Measurements from ENCODE around the gene OR2A42.

DNA sequence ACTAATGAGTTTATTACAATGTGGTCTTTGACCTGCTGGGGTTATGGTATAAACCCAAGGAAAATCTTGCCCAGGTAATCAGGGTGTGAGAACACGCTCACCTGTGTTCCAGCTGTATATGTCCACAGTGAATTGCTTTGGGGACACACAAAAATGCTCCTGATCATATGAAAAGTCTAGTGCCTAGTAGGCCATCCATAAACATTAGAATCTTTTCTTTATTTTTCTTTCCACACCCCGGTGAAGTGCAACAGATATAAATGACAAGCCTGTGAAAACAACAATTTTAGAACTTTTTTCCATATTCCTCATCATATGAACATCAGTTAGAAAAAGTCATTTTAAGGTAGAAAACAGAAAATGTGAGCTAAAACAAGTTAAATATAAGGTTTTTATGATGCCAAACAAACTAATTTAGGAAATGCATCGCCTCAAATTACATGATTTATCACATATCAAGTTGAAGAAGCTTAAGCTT is at the start of gene OR2A42:
TSS of gene OR2A42 (minus strand) at position 131 of the 478 bp plus-strand sequence.
- PRO-cap: no peak

- PRO-cap: no peak
Measured at GRCh38 chr7:144842089-144843057, 6.5 kb upstream of the TPK1 start.

GRCh38 chr7:148699064-148699153 is 206 bp downstream of the CUL1 start:
- PRO-cap: no peak

GRCh38 chr7:149026820-149027415 is 1.4 kb downstream of the PDIA4 start:
- PRO-cap: no peak

- PRO-cap: no peak
Measured at GRCh38 chr7:149178962-149180387, 15.9 kb upstream of the ZNF282 start.

DNA sequence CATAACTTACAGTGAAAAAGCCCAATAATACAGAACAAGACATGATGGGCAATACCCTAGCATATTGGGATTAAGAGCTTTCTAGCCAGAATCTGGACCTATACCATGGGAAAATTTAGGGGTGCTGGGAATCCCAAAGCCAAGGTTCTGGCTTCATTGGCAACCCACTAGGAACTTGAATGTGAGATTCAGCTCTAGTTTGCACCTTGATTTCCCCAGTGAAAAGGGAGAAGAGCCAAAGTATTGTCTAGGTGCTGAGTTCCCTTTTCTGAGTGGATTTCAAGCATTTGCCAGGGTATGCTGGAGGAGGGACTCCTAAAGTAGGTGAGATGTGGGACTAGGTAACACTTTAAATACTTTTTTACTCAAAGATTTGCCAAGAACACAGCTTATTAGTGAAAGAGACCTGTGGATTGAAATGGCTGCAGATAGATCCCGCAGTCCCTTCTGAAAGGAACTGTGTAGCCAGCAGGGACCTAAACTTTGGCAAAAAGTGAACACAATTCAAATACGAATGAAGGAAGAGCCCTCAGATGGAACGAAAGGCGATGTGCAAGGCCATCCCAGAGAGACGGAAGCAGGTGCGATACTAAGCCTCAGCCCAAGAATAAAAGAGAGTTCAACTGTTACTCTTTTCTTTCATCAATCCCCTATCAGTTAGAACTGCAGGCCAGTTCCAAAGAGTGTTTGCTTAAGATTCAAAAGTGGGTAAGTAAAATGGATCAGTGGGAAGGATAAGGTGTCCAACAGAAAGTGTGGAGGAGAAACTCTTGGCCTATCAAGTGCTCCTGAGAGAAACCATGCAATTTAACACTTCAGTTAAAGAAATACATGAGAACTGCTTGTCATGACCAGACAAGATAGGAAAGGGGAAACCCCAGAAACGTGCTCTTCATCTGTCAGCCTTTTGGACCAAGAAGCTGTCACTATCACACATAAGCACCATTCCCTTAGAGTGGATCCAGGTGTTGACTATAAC is 13.3 kb upstream of the ZNF282 start:
- PRO-cap: no peak

DNA sequence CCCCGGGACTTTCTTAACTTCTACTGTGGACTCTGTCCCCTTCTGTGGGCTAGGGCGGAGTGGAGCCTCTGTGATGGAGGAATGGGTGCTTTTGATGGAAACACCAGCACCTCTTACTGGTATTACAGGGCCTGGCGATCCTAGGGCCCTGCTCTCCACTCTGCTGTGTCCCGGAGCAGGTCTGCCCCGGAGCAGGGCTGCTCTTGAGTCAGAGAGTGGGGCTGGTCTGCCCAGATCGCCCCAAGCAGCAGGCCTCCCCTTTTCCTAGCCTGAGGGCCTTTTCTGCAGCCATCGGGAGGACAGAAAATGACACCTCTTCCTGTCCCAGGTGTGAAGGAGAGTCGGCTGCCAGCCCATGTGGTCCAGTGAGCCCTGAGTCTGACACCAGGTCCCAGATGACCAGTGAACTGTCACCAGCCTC is 1.4 kb downstream of the ZNF282 start:
- PRO-cap: no peak

DNA sequence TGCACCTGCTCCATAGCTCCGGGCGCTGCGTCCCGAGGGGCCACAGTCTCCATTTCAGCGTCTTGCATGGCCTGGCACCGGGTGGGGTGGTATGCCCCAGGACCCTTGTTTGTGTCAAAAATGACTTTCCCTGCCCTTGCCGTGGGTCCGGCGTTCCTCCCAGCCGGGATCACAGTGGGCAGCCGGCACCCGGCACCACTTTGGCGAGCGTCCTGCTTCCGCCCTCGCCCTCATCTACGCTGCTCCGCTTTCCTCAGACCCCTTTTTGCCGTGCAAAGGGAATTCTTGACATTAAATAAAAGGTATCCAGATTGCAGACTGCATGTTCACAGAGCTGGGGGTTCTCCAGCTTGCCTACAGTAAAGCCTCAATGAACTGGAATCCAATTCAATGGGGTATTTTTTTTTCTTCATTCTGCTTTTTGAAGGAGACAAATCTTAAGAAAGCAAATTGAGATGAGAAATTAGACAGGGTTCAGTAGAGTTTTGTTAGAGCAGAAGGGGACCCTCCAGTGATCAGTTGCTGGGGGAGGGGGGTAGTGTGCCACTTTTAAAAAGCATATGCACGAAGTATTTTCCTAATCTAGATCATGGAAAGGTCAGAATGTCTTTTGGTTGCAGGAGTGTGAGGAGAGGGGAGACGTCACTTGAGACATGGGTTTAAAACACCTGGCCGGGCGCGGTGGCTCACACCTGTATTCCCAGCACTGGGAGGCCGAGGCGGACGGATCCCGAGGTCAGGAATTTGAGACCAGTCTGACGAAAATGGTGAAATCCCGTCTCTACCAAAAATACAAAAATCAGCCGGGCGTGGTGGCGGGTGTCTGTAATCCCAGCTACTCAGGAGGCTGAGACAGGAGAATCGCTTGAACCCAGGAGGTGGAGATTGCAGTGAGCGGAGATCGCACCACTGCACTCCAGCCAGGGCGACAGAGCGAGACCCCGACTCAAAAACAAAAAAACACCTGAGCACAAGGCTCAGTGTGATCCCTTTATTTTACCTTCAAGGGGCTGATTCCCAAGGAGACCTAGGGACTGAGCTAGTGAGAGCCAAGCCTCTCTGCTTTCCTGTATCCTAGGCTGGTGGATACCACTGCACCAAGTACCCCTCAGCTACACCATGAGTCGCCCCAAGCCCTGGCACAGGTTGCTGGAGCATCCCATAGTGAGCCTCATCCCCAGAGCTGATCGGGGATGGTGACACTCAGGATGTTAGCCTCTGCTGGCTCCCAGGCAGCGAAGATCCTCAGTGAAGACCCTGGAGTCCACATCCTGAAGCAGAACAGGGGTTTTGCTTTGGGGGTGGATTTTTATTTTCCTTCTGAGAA is 13.1 kb upstream of the ZNF212 start:
- PRO-cap: no peak

DNA sequence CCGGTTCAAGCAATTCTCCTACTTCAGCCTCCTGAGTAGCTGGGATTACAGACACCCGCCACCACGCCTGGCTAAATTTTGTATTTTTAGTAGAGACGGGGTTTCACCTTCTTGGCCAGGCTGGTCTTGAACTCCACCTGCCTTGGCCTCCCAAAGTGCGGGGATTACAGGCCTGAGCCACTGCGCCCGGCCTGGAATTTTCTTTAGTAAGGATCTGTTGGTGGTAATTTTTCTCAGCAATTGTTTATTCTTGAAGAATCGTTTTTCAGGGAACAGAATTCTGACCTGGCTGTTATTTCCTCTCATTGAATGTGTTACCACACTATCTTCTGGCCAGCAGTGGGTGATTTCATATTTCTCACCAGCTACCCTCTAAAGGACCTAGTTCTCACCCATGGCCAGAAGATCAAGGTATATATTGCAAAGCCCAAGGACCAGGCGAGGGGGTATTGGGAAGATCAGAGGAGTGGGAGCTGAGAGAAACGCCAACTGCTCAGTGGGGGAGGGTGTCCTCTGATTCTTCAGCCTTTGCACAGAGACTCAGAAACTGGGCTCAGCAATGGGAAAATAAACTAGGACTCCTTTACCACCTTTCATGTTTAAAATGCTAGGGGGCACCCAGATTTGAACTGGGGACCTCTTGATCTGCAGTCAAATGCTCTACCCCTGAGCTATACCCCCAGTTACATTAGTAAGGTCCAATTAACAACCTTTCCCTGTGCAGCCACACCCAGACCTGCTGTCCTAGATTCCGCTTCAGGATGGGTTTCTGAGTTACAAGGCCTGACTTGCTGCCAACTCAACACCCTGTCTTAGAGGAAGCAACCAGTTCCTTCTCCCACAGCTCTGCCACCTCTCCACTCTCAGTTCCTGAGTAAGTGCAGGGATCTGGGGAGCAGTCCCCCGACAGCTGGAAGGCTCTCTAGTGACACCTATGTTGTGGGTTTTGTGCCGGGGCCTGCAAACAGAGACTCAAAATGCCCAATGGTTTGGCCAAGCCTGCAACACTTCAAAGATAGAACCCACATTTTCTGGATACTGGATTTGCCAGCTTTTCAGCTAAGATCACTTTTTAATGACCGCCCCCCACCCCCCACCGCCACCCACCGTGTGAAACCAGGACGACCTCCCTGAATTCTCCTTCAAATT is 93.4 kb downstream of the ZNF783 start:
- PRO-cap: no peak

DNA sequence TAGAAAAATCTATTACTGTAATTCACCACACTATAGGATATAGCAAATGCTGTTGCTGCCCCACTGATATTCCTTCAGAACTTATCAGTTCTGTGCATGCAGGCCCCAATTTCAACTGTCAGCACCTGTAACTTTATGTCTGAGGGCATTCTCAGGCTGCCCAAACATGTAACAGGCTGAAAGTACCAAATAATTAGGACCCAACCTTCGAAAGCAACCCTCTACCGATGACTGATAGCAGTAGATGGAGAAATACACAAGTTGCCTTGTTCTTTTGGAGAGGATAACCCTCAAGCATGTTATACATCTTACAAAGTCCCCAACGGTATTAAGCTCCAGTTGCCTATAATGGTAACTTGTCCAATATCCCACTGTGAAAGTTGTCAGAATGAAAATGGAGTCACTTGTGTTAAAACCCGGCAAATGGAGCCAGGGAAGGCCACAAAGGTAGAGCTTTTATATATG is 66.8 kb upstream of the ZNF746 start:
- PRO-cap: no peak

- PRO-cap: no peak
Measured at GRCh38 chr7:149588198-149589281, 90.9 kb upstream of the ZNF746 start.

DNA sequence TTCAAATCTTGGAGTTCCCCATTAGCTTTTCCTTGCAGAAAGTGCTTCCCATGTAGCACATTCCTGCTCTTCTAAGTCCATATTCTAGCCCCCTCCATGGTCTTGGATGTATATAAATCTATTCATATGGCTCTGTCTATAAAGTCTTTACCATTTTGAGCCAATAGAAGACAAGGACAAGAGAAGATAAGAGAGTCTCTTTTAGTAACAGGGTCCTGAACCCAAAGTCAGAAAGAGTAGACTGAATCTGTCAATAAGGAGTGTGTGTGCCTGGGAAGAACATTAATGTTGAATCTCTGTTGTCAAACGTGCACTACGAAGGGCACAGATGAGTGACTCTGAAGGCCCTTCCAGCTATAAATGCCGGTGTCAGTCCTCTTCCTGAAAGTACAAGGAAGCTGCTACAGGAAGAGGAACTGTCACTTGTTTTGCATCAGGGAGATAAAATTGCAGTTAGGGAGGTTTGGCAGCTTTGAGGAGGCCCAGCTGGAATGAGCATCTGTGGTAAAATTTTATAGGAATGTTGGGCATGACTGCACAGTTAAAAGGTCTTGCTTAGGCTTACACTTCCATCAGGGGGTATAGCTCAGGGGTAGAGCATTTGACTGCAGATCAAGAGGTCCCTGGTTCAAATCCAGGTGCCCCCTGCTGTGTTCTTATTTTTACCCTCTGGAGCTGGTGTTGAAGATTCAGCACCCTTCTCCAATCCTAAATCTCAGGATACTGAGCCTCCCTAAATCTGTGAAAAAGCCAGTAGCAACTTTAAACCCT is 7.5 kb upstream of the KRBA1 start:
- PRO-cap: no peak

GRCh38 chr7:149719779-149720198 is 5.0 kb downstream of the KRBA1 start:
- PRO-cap: no peak

GRCh38 chr7:149720432-149721200 is 5.9 kb downstream of the KRBA1 start:
- PRO-cap: no peak

DNA sequence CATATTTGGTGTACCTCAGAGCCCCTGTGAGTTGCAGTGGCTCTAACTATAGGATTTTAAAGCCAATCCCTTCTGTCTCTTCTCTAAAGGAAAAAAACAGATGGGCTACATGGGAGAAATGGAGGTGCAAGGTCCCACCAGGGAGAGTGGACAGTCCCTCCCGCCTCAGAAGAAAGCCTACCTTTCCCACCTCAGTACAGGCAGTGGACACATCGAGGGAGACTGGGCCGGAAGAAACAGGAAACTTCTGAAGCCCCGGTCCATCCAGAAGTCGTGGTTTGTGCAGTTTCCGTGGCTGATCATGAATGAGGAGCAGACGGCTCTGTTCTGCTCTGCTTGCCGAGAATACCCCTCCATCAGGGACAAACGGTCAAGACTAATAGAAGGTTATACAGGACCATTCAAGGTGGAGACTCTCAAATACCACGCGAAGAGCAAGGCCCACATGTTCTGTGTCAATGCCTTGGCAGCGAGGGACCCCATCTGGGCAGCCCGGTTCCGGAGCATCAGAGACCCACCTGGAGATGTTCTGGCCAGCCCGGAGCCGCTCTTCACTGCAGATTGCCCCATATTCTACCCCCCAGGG is 9.6 kb downstream of the ZNF862 start:
- PRO-cap: no peak

GRCh38 chr7:149880427-149881448 is 7.0 kb downstream of the ATP6V0E2 start:
- PRO-cap: no peak

DNA sequence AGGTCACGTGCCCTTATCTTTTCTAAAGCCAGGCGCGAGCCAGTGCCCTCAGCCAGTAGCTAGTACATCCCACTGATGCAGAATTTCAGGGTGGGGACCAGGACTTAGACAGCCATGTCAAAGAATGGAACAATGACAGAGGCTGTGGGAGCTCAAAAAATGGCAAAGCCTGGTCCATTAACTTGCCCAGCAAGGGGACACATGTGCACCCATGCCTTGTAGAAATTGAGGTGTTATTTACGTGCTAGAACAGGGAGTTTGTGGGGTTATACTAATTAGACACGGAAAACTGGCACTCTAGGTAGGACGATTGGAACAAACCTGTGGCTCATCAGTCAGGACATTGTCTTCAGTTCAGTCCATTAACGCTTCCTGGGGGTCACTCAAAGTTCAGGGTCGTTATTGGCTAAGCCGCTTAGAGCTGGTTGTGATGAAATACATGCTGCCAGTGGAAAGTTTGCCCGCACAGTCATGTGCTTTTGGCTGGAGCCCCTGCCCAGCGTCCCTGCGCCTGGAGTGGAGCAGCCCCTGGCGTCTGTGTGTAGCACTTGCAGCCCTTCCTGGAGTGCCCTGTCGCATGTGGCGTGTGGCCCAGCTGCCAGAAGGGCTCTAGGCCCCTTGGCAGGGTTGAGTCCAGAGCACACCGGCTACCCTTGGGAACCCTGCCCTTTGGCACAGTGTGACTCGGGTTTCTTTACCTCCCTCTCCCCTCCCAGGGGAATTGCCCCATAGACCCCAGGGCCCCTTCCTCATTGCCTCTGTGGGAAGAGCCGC is 9.6 kb downstream of the ZNF775 start:
- PRO-cap: no peak

DNA sequence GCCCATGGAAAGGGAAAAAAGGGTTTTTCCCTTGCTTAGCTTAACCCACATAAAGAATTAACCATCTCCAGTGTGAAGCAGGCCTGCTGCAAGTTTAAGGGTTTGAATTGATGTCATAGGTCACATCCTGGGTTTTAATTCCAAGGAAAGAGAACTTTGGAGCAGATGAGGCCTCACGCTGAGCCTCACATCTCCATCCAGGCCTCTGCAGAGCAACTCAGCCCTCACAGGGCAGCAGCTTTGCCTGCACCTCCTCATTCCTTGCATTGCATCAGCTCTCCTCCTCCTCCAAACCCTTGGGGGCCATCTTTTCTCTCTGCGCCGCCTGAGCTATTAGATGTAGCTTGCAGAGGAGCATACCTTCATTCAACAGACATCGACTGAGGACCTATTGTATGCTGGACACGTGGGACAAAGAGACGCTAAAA is 3.3 kb upstream of the ENSG00000284691 start:
- PRO-cap: no peak

GRCh38 chr7:150415220-150415802 is 9.8 kb downstream of the ENSG00000284691 start:
- PRO-cap: no peak

DNA sequence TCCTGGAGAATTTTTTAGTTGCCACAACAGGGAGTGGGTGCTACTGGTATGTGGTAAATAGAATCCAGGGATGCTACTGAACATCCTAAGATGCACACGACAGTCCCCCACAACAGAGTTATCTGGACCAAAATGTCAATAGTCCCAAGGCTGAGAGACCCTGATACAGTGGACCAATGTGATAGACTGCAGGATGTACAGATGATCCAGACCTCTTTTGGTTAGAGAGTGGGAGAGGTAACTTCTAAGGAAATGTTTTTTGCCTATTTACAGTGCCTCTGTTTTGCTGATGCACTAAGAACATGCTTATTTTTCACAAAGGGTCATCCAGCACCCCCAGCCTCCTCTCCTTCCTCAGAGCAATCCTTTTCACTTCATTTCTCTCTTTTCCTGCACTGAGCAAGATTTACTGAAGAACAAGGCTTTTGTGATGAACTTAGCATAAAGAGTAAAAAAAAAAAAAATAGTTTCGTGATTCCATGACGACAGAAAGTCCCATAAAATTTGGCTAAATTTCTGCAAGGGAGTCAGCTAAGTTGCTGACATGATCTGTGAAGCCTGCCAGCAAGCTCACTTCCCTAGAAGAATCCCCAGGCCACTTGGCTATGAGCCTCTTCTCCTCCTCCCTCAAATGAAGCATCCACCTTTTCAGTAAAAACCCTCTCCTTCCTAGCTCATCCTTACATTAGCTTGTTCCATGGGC is 30.6 kb downstream of the GIMAP8 start:
- PRO-cap: no peak

Data from duodenum (tissue), 1 donor.